Neural progenitor cell (in vitro differentiated cells): ENCODE measurements around a stretch of chr12.

DNA sequence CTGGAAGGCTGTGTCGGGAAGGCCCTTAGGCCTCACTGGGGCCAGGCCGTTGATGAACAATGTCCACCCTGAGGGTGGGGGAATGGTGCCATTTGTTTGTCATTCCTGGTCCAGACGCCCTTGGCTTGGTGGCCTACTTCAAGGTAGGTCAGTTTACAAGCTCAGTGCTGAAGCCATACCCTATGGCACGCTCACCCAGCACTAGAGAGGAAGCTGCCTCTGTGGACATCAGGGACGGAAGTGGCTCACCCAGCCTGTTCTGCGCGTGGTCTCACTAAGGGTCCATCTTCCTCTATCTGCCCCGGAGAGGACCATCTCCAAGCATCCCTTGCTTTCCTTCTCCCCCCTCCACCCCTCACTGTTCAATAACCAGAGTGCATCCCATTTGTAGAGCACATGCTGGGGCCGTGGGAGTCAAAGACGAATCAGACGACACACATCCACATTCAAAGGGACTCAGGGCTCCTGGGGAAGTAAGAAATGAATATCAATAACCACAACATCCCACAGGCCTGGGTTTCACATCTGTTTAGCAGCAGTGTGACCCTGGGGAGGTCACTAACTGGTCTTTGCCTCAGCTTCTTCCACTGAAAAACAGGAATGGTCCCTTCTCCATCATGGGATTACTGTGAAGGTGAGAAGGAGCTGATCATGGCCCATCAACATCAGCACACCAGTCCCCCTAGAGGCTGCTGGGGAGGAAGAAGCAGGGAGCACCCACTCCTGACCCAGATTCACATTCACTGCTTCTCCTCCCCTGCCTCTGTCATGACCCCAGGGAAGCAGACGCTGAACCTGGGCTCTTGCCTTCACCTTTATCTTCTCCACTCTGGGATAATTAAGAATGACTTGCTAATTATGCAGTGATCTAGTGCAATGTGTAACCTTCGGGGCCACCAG is 44.7 kb upstream of the IQSEC3 start:
- RAMPAGE, long total RNA: no peak

- RAMPAGE, long total RNA: no peak
Measured at GRCh38 chr12:180403-180901, 33.5 kb downstream of the SLC6A12 start.

DNA sequence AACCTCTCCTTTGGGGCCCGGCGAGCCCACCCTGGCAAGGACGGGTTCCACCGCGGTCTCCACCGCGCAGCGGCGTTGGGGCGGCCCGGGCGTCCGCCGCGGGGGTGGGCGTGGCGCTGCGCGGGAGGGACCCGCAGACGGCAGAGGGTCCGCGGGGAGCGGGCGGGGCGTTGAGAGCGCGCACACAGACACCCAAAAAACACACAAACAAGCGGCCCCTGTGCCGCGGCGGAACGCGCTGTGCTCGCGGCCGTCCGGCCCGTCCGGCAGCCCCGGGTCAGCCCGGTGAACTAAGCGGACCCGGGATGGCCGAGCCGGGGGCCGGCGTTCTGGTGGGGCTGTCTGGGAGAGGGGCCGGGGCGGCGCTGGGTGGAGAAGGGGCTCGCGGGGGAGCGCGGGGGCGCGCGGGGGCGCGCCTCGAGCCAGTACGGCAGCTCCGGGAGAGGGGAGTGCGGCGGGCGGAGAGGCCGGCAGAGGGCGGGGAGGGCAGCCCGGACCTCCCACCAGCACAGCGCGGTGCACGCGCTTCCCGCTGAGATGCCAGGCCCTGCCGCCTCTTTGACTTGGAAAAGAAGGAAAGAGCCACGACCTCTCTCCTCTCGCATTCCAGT is 10.4 kb downstream of the SLC6A12 start:
- RAMPAGE, long total RNA: no peak

DNA sequence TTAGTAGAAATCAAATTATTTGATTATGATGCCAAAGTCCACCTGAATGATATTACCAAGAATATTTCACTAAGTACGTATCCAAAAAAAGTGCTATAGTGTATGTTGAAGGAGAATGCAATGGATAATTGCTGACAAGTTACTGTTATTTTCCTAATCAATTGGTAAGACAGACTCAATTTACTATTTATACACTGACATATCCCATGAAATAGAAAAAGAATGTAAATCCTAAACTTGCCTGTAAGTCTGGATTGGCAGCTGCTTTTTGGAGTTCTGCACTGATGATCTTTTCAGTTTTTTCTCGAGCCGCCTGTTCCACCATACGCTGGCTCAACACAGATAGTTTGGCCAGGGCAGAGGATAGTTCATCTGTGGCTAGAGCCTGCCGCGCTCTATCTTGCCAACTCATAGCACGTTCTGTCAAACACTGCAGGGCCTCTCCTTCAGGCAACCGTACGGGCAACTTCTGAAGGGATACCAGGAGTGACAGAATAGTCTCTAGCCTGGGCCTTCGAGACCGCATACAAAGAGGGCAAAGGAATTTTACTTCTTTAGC is 44.7 kb upstream of the SLC6A13 start:
- RAMPAGE, long total RNA: no peak

- RAMPAGE, long total RNA: no peak
Measured at GRCh38 chr12:309783-310041, 47.1 kb upstream of the SLC6A13 start.

DNA sequence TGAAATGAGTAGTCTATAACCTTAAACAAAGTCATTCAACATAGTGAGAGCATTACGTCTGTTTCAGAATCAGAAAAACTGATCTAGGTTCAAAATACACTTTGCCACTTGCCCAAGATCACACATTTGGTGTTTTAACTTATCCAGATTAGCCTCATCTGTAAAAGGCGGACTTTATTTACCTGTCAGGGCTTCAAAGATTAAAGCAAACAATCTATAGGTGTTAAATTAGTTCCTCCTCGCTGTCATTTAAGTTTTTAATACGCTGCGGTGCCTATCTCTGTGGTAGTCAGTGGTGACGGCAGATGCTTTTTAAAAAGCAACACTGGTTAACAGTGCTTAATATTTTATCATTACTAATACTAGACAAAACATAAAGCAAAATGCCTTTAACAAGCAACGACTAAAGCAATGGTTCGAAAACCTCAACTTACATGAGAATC is 1.5 kb downstream of the KDM5A start:
- RAMPAGE, long total RNA: no peak

- RAMPAGE, long total RNA: no peak
Measured at GRCh38 chr12:460629-461380, 1.1 kb downstream of the B4GALNT3 start.

DNA sequence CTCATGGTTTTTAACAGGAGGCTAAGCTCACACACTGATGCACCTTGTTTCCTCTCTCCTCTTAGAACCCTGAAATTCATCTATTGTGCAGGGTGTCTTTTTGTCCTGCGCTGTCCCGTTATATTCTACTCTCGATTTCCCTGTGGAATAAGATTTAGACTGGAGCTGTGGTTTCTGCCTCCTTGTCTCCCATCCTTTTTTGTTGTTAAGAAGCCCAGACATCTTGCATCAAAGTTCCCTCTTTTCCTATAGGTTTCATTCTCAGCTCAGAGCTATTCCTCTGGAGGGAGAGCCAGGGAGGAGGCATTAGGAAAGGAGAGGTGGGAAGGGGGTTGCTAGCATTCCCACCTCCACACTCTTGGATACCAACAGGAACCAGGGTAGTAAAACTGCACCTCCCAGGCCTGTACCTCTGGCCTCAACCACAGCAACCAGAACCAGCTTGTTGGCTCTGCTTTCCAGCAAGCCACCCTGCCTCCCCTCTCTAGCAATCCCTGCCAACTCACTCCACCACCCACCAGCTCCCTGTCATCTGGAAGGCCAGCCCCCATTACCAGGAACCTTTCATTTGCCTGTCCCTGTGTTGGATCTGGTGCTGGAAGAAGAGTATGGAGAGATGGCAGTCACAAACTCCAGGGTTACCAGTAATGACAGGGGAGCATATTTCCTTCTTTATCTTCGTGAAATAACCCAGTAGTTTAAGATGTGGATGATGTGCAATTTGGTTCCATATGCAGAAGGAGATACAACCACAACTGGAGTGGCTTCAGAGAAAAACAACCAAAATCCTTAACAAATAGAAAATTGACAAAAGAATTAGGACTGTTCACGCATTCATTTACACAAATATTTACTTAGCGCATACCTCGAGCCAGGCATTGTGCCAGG is 3.1 kb downstream of the B4GALNT3 start:
- RAMPAGE, long total RNA: no peak

GRCh38 chr12:484720-485214 is 25.0 kb downstream of the B4GALNT3 start:
- RAMPAGE, long total RNA: no peak

DNA sequence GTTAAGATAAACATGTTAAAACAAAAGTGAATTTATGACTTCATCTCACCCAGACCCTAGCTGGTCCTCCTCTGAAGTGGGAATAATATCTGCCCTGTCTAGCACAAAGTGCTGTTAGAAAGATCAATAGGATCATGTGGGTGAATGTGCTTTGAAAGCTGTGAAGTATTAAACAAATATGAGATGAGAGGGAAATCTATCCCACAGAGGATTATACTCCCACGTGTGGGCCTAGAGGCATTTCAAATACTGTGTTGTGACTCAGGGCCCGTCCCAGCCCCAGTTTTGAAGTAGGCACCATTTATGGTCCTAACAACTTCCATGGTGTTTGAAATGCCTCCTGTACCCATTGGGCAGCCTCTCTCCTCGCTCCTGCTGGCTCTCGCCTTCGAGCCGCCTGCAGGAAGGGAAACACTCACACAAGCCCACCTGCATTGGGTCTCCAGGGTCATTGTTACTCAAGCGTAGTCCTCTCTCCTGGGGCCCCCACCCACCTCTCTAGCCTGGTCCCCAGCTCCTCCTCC is 88.4 kb downstream of the NINJ2 start:
- RAMPAGE, long total RNA: no peak

DNA sequence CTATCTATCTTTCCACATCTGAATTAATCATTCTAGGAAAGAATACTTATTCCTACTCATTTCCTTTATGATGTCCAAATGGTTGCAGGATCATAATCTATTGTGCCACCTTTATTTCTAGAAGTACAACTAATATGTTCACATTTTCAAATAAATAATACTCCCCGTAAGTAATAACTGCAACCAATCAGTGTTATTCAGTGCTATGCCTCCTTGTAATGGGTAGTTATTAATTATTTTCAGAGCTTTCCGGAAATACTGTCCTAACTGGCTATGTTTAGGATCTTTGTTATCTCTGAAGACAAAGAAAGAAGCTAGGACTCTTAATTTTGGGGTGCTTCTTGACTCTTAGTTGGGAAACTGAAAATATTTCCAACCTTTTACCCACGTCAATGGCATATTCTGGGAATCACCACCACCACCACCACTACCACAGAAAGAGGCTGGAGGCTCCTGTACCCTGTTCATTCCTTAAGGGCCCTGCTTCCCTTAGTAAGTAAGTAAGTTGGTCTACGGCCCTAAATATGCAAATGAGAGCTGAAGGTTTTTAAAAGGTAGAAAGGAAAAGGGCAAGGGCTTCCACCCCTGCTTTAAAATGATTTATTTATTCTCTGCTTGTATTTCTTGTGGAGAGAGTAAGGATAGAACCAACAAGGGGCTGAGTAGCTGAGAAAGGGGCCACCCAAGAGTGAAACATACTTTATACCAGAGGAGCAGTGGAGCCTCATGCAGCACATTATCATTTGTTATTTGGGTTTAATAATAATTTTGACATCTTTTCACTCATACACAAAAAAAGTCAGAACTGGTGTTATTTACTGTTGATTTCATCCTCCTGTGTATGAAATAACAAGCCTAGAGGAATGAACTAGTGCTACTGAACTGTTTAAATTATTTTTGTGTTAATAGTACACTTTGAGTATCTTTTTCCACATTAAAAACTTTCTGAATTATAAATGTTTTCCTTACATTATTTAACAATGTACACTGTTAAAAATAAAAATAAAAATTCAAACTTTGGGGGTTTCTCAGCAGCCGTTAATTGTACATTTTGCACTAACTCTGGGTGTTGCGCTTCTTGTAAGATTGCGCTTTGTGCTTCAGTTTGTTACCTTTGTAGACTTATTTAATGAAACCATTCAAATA is 38.8 kb downstream of the RAD52 start:
- RAMPAGE, long total RNA: no peak

DNA sequence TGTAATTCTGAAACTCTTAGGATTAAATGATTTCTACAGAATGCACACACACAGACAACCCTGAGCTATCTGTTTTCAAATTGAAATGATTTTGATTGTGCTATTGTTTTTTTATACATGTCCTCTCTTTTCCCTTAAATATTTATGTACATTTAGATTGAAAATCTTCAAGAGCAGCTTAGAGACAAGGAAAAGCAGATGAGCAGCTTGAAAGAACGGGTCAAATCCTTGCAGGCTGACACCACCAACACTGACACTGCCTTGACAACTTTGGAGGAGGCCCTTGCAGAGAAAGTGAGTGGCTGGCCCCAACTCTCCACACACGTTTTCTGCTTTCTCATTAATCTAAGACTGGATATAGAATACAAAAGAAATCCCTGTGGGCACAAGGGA is 189.4 kb downstream of the ERC1 start:
- RAMPAGE, long total RNA: no peak

GRCh38 chr12:1518529-1519413 is 75.6 kb downstream of the FBXL14 start:
- RAMPAGE, long total RNA: no peak

GRCh38 chr12:1634115-1634706 is 5.2 kb downstream of the WNT5B start:
- RAMPAGE, long total RNA: no peak

DNA sequence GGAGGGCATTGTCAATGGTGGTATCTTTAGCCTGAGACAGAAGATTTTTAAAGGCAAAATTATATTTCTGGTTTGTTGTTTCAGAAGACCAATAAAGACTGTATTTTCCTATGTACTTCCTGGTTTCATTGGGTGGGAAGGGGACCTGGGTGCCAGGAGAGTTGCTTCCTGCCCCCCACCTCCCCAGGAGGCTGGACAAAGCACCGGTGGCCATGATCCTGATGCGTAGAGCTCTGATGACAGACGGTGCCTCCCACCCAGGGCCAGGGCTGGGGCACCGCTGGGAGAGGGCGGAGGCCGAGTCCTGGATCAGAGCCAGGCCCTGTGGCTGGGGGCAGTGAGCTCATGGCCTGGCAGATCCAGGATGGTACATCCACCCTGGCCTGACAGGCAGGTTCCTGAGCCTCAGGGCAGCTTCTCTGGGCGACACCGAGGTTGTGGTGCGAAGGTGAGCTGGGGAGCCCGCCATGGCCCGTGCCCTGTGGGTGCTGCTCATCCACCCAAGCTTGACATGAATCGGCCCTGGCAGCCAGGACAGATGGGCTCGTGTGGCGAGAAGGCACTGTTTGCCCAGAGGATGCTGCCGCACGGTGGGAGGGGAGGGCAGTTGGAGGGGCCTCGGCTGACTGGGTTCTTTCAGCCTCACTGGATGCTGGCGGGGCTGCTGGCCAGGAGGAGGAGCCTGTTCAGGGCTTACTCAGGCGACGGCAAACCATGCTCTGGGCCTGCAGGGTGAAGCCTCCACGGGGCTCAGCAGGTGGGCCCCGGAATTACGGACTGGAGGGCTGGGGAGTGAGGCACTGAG is 16.5 kb downstream of the LRTM2 start:
- RAMPAGE, long total RNA: no peak

- RAMPAGE, long total RNA: no peak
Measured at GRCh38 chr12:1935446-1936098, 17.1 kb upstream of the CACNA2D4 start.

- RAMPAGE, long total RNA: no peak
Measured at GRCh38 chr12:1974904-1975291, 29.4 kb downstream of the DCP1B start.

DNA sequence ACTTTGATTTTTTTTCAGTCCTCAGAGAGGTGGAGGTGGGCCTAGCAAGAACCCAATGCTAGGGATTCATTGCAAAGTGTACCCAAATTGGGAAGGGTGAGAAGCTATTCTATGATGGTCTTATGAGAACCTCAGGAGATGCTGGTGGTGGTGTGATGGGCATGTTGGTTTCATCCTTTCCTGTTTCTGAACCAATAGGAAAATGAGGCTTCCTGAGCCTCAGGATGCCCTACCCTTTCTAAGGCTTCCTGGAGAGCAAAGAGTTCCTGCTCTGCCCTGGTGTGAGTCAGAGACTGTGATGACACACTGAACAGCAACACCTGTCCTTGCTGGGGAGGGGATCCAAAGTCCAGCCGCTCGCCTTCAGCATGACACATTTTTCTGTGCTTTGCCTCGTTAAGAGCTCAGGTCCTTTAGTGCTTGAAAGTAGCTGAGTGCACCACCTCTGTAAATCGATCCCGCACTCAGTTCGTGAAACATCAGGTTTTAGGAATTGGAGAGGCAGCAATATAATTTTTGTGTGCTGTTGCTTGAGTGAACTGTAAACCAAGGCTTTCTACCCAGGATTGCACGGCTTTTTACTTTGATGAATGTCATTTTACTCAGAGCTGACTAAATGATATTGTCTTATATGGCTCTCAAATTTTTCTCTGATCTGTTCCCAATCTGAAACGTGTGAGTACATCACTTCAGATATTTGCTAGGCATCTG is 116.1 kb downstream of the CACNA1C start:
- RAMPAGE, long total RNA: no peak

- RAMPAGE, long total RNA: no peak
Measured at GRCh38 chr12:2229626-2230951, 177.3 kb downstream of the CACNA1C start.

GRCh38 chr12:2248014-2248743 is 195.4 kb downstream of the CACNA1C start:
- RAMPAGE, long total RNA: no peak